Glomerular endothelial cell (primary cell): ENCODE data around the genes KNTC1 and OGFOD2.

GRCh38 chr12:121809336-121810131, 5.7 kb downstream of the SETD1B start:
- RAMPAGE, long total RNA = no peak

DNA sequence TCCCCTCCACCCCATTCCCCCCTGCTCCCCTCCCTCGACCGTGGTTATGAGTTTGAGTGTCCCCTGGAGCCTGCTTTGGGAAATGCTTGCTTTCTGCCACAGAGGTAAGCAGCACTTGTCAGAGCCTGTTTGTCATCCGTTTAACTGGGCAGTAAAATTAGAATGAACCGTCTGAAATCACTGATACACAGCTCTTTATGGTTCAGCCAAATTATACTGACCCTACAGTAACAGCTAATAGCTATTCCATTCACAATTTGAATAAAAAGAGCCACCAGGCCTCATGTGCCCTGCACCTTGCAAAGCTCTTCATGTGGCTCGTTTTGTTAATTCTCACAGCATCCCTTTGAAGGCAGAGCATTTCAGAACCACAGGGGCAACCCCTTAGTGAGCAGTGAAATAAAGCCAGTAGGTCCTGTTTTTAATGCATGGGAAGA, 12.5 kb downstream of the SETD1B start:
- RAMPAGE, long total RNA = no peak

DNA sequence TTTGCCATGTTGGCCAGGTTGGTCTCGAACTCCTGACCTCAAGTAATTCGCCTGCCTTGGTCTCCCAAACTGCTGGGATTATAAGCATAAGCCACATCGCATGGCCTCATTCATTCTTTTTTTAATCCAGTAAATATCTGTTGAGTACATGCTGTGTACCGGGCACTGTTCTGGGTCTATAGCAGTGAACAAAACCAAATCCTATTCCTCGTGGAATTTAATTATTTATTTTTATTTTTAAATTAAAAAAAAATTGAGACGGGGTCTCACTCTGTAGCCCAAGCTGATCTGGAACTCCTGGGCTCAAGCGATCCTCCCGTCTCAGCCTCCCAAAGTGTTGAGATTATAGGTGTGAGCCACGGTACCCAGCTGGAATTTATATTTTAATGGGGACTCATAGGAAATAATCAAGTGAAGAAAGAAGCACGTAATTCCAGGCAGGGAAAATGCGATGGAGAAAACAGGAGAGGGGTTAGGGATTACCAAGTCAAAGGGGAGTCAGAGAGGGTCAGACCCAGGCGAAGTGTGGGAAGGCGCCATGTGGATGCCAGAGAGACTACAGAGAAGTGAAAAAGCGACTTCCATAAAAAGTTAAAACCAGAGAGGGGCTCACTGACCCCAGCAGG, 22.1 kb downstream of the SETD1B start:
- RAMPAGE, long total RNA = no peak

DNA sequence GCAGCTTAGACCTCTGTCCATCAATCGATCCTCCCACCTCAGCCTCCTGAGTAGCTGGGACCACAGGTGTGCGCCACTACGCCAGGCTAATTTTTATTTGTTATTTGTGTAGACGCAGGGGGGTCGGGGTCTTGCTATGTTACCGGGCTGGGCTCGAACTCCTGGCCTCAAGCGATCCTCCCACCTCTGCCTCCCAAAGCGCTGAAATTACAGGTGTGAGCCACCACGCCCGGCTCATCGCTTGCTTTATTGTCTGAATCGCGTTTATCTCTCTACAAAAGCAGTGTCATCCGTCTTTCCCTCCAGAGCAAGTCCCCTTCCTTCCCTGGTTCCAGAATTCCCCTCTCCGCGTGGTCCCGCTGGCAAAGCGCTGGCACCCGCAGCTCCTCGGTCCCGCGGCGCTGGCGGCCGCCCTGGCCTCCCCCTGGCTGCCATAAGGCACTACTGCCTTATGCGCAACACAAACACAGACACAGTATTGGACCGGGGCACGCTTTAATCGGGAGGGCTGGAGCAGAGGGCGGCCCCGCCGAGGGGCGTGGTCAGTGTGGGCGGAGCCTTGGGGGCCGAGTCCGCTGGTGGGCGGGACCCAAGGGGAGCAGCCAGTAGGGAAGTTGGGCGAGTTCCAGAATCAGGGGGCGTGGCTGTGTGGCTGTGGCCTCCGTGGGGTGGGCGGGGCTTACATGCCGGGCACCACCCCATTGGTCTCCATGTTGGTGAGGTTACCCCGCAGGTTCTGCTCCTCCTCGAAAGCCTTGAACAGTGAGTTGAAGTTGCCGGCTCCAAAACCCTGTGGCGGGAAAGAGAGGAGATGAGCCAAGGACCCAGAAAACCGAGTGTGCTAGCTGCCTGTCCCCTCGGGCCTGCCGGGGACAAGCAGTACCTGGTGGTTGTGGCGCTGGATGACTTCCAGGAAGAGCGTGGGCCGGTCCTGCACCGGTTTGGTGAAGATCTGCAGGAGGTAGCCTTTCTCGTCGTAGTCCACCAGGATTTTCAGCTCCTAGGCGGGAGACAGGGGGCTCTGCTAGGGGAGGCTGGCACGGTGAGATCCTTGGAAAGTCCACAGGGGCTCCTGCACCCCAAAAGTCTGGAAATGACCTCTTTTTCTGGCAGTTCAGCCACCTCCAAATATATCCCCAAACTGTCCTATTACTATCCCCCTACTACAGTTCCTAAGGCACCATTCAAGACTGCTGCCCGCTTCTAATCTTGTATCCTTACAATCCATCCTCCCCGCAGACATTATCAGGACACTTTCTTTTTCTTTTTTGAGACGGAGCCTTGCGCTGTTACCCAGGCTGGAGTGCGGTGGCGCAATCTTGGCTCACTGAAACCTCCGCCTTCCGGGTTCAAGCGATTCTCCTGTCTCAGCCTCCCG, 19.1 kb downstream of the HPD start:
- RAMPAGE, long total RNA = no peak

DNA sequence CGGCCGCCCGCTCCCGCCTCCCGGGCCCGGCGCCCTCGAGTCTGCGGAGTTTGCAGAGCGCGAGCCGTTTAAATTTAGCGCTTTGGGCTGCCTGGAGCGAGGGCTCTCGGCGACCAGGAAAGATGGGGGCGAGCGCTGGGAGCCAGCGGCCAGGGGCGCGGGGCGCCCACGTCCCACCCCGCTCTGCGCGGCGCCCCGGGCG, 922 bp downstream of the BCL7A start:
- RAMPAGE, long total RNA = no peak

DNA sequence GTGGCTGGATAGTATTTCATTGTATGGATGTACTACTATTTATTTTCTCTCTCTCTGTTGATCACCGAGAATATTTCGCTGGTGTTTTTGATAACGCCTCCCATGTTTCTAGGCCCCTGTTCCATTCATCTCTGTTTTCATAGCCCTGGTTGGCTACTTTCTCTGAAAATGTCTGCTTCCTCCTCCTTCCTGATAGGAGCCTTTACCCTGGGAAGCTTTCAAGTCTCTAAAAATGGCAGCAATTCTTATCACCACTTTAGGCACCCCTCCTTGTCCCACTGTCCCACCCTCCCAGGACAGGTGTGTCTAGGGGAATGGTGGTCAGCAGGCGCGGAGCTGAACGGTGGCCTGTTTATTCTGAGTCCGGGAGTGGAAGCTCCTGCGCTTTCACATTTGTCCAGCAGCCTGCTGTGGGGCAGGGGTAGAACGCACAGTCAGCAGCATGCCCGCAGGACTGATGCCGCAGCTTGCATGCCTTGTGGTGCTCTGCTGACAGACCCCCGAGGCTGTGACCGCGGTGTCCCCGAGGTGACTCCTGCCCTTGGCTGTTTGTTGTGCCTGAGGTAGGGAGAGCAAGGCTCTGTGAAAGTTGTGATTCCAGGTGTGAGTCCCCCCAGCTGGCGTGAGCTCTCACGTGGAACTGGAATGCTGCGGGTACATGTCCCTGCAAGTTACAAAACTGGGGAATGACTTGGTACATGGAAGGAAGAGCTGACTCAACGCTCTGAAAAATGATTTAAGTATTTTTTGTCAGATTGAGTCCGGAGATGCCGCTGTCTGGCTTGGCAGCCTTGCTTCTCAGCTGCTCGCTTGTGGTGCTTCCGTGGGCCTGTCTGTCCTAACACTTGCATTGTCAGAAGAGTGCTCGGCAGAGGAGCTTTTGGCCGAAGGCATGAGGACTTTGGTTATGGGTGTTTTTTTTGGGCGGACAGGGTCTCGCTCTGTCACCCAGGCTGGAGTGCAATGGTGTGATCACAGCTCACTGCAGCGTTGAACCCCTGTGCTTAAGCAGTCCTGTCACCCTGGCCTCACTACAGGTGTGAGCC, 18.0 kb downstream of the MLXIP start:
- RAMPAGE, long total RNA = no peak

- RAMPAGE, long total RNA = no peak
Measured at GRCh38 chr12:122108452-122109016, 30.0 kb downstream of the MLXIP start.

DNA sequence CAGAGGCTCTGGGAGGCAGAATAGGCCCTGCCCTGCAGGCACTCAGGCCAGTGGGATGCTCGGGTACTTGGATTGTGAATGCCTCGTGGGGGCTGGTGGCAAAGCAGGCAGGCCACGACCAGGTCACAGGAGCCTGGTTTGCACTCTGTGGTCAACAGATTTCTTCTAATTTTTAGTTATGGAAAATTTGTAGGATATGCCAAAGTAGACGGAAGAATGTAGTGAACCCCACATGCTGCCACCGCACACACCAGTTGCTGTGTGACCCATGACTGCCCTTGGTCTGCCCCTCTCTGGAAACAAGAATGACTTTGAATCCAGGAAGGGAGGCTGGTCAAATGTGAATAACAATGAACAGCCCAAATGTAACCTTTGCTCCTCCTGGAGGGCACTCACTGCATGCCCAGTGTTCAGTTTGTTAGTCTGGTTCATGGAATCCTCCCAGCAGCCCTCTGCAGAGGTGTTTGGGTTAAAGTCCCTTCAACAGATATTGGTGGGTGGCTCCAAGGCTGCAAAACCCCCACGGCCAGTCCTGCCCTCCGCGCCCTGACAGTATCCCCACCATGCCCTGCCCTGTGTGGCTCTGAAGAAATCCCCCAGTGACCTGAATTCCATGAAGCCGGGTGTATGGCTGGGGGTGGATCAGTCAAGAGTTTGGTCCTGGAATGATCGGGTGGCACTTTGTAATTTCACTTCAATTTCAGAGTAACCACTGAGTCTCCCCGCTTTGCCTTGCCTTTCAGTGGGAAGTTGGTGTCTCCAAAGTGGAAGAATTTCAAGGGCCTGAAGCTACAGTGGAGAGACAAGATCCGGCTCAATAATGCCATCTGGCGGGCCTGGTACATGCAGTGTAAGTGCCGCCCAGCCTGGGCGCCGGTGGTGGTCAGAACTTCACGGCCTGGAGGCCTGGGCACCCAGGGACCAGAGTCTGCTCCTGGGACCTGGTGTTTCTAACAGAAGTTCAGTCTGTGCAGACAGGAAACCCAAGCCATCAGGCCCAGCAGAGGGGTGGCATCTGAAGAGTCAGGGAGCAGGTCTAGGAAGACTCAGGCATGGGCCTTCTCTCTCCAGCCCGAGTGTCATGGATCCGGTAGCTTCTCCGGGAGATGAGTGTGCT, 47.1 kb downstream of the IL31 start:
- RAMPAGE, long total RNA = no peak

DNA sequence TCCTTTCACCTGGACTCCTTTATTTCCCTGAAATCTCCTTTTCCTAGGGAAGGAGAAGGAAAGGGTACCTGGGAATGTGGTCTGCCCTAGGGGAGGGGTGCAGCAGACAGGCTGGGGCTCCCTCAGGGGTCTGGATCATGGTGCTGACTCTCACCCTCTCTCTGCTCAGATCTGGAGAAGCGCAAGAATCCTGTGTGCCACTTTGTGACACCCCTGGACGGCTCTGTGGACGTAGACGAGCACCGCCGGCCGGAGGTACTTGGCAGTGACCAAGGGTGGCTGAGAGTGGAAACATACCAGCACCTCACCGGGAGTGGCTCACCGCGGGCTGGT, 46.3 kb downstream of the IL31 start:
- RAMPAGE, long total RNA = no peak

- RAMPAGE, long total RNA = no peak
Measured at GRCh38 chr12:122352628-122352990, 69.9 kb downstream of the CLIP1 start.

- RAMPAGE, long total RNA = no peak
Measured at GRCh38 chr12:122399891-122400935, 22.3 kb downstream of the CLIP1 start.

DNA sequence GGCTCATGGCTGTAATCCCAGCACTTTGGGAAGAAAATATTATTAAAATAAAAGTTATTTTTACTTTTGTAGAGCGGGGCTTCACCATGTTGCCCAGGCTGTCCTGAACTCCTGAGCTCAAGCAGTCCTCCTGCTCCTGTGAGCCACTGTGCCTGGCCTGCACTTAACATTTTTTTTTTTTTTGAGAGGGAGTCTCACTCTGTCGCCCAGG, 35.0 kb downstream of the ZCCHC8 start:
- RAMPAGE, long total RNA = no peak

DNA sequence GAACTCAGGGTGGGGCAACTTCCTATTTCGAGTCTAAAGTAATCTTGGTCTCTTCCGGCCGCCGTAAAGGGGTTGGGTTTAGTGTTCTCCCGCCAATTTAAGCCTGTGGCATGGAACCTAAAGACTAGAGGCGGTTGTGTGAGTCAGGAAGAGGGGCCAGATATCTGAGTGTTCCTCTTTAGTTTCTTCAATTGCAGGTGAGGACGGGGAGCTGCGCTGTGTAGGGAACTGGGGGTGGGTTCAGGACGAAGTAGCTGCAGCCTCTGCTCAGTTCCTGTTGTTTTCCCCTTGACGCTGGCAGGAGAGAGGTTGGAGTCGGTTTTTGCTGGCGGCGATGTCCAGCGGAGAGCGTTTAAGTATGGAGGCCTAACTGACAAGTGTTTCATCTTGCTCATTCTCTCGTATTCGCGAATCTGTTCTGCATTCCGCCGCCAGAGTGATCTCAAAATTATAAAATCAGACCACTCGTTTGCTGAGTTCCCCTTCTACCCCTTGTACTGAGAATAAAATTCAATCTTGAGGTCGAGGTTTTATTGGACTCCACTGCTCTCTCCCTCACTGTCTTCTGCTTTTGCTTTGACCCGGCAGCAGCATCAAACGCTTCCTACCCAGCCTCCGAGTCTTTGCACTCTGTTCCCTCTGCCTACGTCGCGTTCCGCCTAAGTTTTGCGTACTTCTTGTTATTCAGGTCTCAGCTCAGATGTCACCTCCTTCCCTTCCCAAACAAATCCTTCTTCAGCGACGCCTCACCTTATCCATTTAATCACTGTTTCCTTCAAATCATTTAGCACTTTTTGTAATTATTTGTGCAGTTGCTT, at the start of gene KNTC1:
TSS of gene KNTC1 (plus strand) at position 95 of the 818 bp plus-strand sequence.
- RAMPAGE, long total RNA = no peak

- RAMPAGE, long total RNA = no peak
Measured at GRCh38 chr12:122841504-122842604, 6.6 kb downstream of the HIP1R start.

DNA sequence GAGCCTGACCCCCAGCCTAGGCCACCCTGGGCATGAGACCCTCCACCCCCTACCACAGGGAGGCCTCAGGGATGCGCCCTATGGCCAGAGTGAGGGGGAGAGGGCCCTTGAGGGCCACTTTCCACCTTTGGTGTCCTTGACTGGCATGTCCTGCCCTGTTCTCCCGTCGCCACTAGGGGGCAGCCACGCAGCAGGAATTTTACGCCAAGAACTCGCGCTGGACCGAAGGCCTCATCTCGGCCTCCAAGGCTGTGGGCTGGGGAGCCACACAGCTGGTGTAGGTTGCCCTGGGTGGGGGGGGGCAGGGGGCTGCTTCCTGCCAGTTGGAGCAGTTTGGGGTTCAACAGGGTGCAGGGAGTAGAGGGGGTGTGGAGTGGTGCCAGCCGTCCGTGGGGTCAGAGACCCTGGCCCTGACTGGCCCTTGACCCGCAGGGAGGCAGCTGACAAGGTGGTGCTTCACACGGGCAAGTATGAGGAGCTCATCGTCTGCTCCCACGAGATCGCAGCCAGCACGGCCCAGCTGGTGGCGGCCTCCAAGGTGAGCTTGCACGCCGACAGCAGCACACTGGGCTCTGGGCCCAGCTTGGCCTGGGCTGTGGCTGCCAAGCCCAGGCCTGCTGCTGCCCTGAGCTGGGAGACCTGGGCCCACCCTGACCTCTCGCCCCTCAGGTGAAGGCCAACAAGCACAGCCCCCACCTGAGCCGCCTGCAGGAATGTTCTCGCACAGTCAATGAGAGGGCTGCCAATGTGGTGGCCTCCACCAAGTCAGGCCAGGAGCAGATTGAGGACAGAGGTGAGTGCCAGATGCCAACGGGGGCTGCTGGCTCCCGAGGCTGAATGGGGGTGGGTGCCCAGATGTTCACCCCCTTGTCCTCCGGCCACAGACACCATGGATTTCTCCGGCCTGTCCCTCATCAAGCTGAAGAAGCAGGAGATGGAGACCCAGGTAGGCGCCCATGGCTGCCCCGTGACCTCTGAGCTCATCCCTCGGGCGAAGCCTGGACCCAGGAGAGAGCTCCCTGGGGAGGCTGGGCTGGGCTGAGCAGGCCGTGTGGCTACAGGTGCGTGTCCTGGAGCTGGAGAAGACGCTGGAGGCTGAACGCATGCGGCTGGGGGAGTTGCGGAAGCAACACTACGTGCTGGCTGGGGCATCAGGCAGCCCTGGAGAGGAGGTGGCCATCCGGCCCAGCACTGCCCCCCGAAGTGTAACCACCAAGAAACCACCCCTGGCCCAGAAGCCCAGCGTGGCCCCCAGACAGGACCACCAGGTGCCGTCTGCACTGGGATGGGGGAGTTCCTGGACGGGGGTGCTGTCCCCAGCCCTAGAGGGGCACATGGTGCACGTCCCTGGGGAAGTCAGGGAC, 25.5 kb downstream of the HIP1R start:
- RAMPAGE, long total RNA = no peak

DNA sequence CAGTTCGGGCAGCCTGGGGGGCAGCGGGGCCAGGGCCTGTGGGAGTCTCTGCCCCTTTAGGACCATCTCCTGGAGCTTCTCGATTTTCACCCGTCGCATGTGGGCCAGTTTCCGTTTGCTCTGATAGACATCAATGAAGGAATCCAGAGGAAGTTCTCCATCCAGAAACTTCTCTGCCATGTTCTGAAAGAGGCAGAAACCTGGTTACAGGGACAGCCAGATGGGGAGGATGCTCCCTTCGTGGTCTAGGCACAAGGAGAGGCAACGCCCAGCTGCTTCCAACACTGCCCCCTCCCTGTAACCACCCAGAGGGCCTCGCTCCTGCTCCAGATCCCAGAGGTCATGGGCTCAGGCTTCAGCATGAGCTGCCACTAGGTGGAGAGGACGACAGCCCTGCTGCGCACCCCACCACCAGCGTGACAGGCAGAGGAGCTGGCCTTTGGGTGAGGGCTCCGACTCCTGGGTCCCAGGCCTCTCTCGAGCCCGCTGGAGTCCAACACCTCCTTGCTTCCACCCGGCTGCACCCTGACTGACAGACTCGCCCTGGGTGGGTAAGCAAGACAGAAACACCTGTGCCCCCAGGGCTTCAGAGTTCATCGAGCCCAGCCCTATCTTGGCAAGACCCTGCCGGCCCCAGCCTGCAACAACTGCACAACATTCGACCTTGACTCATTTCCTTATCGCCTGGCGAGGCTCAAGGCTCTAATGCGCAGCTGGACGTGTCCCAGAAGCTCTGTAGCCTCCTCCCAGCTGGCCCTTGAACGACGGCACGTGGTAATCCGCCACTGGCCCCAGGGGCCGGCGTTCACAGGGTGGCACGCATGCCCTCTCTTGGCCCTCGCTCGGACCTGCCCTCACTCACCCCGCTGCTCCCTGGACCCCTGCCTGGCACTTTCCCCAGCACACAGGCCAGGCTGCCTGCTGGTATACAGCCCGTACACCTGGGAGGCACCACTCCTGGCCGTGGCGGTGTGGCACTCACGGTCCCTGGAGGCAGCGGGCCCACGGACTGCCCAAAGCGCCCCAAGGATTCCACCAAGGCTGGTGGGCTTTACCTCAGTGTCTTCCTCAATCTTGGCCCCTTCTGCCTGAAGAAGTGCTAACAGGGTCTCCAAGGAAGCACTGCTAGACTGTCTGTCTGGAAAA, 28.1 kb downstream of the VPS37B start:
- RAMPAGE, long total RNA = no peak

GRCh38 chr12:122868571-122869348, 27.2 kb downstream of the VPS37B start:
- RAMPAGE, long total RNA = no peak

- RAMPAGE, long total RNA = no peak
Measured at GRCh38 chr12:122888206-122889103, 7.5 kb downstream of the VPS37B start.

GRCh38 chr12:122975006-122975434, at the start of gene OGFOD2:
OGFOD2 (plus strand) TSS chr12:122975244.
- RAMPAGE, long total RNA = no peak

- RAMPAGE, long total RNA = no peak
Measured at GRCh38 chr12:122981033-122982075, 873 bp downstream of the ARL6IP4 start.